SK-N-MC (cell line): Measurements from ENCODE around the genes BCL2L14 and BORCS5.

- RRBS: no CpG with 5 or more reads among the region's 4 CpGs
These were observed 207.4 kb downstream of the ETV6 start for GRCh38 chr12:11856975-11857251.

GRCh38 chr12:12007807-12008128 lies 63.0 kb upstream of the BCL2L14 start:
- RRBS: no CpG with 5 or more reads among the region's 8 CpGs

DNA sequence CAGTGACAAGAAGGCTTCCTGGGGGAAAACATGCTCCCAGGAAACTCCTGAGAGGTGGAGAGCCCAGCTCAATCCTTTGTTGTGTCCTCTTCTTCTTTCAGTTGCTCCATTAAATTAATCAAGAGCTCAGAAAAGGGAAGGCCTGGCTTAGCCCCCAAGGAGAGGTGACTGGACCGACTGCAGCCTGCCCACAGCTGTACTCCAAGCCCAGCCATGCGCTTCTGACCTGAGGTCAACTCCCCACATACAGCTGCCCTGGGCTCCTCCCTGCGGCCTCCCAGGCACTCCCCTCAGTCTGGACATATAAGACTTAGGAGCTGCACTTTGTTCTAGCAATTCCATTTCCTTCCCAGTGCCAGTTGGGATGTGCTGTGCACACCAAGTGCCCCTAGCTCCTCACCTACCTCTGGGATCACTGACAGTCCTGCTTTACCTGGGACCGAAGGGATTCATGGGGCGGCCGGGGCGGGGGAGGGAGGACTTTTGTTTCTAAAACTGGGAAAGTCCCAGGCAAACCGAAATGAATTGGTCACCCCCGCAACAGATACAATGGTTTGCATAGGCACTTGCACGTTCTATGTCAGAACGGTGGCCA lies 59.4 kb upstream of the BCL2L14 start:
- RRBS: no CpG with 5 or more reads among the region's 11 CpGs

DNA sequence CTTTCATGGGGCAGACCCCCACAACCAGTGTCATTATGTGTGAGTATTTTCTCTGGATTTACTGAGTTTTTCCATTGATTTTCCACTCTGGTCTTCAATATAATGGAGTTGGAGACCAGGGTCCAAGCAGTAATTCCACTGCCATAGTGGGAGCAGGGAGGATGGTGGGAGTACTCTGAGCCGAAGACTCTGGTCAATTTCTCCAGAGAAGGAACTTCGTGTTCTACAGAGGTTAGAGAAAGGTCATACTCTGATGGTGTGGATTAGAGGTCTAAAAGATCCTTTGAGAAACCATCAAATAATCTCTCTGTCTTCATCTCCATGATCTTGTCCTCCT lies 32.6 kb upstream of the BCL2L14 start:
- RRBS: no CpG with 5 or more reads among the region's 2 CpGs

GRCh38 chr12:12070752-12071747 lies at the start of gene BCL2L14:
BCL2L14 (plus strand) TSS chr12:12070939.
- RRBS: no CpG with 5 or more reads among the region's 11 CpGs

DNA sequence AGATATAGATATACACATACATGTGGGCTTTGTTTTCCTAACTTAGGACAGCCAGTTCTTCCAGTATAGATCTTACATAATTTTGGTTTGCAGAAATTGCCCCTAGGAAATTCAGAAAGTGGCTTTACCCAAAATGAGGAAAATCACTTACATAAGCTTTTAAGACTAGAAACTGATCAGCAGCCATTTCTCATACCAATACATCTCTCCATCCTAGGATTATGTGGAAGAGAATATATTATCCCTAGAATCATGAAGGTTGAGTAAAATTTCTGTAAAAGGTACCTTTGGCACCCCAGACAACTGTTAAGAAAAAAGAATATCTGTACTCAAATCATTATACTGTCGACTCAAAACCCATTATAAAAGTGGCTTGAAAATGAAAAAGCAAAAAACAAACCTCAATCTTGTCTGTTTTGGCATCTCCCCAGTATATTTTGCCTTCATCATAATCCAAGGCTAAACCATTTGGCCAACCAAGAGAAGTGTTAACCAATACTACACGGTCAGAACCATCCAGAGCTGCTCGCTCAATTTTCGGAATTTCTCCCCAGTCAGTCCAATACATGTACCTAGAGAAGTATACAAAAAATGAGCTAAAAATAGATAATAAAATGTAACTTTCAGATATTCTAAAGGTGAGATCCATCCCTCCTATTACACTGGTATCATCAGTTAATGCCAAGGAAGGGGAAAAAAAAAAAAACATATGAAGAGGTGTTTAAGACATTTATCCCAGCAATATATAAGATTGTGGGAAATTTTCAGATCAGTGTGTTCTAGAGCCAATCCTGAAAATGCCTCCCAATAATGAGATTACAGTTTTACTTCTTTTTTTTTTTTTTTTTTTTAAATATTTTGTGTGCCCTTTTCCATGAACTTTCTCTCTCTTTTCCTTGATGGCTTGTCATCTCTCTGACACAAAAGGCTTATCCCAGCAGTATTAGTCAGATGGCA lies 87.2 kb downstream of the LRP6 start:
- RRBS: no CpG with 5 or more reads among the region's 4 CpGs

DNA sequence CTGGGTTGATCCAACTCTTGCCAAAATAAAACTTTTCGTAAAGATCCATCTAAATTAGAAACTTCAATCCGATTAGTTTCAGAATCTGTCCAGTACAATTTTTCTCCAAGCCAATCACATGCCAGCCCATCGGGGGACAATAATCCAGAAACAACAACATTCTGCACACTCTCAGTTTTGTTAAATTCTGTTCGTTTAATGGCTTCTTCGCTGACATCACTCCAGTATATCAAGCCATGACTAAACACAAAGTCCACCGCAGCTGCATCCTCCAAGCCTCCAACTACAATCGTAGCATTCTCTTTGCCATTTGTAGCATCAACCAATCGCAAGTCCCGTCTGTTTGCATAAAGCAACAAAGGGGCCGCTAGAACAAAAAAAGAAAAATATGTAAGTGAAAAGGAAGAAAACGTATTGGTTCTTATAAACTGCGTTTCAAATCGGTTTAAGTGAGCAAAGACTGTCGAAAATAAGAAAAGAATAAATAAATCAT lies 22.5 kb downstream of the LRP6 start:
- RRBS: no CpG with 5 or more reads among the region's 14 CpGs

DNA sequence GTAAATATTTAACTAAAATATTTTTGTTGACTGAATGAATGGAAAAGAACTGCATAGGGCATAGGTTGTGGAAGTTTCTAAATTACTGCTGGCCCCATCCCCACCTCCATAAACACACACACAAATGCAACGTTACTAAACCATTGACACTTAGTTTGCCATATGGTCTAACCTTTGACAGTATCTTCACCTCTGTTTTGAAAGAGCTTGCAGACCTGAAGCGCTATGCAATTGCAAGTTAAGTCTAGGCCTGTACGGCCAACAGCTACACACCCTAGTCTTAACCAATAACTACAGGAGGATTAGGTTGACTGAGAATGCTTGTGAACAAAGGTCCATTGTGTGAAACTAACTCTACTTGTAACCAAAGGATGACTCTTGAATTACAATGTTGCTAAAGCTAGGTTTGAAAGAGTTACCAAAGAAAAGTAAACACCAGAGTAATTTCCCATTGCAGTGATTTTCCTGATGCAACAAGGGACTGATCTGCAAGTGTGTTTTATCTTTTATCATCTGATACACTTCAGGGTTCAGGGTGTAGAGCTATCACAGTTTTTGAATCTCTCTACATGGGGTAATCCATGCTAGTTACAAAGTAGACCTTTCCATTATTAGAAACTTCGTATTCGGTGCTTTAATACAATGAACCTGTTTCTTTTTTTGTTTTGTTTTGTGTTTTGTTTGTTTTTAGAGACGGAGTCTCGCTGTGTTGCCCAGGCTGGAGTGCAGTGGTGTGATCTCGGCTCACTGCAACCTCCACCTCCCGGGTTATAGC lies 1.1 kb upstream of the MANSC1 start:
- RRBS: no CpG with 5 or more reads among the region's 9 CpGs

DNA sequence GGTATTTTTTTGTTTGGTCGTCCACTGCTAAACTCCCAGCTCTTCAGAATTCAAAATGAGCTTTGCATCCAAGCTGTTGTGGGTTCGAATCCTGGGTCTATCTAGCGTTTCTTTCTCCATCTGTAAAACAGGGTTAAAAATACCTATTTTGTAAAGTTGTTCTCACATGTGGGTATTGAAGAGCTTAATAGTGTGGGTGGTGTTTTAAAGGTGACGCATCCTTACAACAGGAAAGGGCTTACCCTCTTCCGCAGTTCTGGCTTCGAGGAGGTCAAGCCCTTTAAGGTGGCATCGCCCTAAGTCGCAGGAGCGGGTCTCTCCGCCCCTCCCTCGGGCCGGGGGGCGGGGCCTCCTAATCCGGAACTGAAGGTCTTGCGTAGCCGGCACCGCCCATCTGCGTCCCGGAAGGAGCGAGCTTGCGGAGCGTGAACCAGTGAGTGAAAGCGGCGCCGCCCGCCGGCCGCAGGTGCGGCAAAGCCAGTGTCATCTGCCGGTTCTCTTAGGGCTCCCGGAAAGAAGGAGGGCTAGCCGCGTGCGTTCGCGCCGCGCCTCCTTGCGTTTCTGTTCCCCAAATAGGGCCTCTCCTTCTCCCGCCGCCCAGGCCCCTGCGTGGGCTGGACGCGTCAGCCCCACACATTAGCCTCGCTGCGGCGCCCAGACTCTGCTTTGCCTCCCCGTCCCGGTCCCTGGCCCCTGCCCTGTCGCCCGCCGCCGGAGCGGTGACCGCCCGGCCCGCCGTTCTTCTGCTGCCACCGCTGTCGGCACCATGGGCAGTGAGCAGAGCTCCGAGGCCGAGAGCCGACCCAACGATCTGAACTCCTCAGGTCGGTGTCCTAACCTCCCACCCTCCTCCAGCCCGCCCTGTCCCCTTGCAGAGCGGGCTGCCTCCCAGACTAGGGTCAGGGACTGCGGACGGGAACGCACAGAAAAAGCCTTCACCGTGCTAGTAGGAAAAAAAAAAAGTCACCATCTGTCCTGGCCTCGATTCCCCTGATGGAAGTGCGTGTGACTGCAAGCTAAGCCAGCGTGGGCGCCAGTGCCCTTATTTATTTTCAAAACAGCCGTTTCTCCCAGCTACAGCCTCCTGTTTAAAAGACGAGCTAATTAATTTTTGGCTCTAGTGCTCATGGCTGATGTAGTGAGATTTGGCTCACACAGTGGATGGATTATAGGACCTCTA lies at the start of gene BORCS5:
Gene BORCS5 (plus strand): TSS at position 393 of the 1,180 bp plus-strand sequence.
- RRBS: 1% methylated on average over 9 of the region's 77 CpGs

GRCh38 chr12:12357866-12358546 lies 1.1 kb downstream of the BORCS5 start:
- RRBS: no CpG with 5 or more reads among the region's 9 CpGs

- RRBS: no CpG with 5 or more reads among the region's 10 CpGs
These were observed 28.0 kb downstream of the BORCS5 start for GRCh38 chr12:12384485-12385599.

DNA sequence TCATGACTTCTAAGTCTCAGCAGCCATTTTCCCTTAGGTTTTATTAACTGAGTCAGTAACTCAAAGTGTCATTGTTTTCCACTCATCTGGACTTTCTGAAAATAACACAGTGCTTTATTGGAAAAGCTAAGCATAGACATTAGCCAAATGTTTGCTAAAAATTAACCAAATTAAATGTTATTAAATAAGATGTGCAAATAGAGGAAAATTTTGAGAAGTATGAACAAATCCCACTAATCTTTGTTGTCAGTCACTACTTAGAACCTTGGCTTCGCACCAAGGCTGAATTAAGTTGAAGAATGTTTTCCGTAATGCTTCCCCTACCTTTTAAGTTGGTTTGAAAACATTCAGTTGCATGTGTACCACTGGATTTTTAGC lies 42.9 kb downstream of the BORCS5 start:
- RRBS: no CpG with 5 or more reads among the region's 2 CpGs

DNA sequence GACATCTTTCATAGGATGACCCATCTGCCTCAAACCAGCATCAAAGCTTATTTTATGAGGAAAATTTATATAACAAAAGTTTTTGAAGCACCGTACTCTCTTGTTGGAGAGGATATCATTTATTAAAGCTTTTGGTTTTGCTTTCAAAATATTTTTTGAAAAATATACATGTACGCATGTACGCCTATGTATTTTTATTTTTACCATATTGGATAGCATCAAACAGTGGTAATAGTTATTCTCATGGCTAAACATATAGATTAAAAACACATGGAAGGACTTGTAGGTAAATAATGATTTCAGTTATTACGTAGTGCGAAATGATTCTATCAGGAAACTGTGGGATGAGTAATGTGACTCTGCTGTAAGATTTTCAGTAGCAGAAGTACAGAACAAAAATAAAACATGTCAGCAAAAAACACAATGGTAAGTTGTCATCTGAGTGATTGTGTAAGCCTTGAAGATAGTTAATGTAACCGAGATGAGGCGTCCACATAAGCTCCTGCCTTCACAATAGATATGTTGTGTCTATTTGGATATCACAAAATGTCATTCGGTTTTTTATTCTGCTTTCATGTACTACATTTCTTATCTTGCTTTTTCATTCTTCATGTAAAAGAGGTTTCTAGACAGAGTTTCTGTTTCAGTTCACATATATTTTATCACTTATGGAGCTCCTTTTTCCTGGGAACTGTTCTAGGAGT lies 99.7 kb downstream of the BORCS5 start:
- RRBS: no CpG with 5 or more reads among the region's 8 CpGs

- RRBS: 2% methylated on average over 27 of the region's 106 CpGs
These were observed 911 bp downstream of the DUSP16 start for GRCh38 chr12:12561377-12562527.

DNA sequence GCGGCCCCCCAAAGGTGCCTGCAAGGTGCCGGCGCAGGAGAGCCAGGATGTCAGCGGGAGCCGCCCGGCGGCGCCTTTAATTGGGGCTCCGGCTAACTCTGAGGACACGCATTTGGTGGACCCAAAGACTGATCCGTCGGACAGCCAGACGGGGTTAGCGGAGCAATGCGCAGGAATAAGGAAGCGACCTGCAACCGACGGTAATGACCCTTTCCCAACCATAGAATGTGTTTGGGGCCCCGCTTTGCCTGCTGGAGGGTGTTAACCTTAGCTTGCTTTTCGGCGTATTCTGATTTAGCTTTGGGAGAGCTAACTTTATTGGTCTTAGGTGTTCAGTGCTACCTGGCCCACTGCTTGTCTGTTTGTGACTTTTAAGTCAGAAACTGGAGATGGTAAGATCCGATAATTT lies 951 bp downstream of the CDKN1B start:
- RRBS: 6% methylated on average over 3 of the region's 22 CpGs

DNA sequence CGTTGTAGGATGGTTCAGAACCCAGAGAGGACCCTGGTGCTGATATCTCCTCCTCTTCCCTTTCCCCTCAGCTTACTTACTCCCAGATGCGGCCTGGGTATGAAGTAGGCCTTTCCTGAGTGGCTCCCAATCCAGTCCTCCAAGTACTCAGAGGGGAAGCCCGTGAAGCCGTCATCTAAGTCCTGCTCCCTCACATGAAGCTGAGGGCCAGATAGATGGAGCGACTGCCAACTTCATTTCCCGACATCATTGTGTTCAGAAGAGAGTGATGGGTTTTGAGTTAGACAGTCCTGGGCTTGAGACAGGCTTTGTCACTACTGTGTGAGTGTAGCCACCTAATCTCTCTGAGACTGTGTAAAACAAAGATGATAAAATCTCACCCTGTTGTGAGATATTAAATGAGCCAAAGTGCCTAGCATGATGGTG lies 2.7 kb downstream of the APOLD1 start:
- RRBS: no CpG with 5 or more reads among the region's 6 CpGs

DNA sequence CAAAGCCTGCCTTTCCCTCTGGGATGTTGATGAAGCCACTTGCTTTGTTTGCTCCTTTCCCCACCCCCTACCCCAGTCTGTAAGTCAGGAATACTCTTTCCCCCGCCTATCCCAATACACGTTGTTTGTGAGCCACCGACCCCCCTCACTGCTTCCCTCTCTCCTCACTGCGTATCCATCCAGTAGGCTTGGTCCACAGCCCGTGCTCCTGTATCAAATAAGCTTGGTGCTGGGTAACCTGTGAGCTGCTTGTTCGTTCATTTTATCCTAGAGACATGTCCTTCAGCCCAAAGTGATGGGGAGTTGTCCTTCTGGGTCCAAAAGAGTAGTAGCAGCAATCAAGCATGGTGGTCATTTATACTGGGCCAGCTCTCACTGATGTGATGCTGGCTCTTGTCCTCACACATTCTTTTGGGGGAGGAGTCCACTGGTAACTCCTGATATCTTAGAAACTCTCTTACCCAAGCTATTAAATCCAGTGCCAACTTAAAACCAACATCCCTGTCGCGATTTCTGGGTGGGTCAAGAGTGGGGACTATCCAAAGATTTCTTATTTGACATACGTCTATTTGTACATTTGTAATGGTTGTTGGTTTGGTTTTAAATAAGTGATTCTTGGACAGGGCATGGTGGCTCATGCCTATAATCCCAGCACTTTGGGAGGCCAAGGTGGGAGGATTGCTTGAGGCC lies 24.6 kb downstream of the DDX47 start:
- RRBS: no CpG with 5 or more reads among the region's 9 CpGs

DNA sequence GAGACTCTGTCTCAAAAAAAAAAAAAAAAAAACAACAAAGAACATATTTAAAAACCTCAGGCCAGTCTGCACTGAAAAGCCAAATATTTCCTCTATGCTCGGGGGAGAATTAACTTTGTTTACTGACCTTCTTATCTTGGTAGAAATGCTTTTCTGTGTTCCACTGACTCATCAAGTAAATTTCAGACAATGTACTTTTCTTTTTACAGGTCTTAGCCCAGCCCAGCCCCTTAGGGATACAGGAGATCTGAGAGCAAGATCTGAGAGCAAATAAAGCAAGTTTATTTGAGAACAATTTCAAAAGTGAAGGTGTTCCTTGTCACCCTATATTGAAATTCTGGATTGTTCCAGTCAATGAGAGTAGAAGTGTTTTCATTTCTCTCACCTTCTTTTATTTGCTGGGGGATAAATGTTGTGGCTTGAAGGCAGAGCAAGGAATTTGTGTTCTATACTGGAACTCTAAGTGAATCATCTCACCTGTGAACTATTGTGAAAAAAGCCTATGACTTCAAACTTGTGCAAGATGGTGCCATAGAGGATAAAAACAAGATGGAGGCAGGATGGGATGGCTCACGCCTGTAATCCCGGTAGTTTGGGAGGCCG lies 7.9 kb upstream of the GPRC5A start:
- RRBS: no CpG with 5 or more reads among the region's 4 CpGs

DNA sequence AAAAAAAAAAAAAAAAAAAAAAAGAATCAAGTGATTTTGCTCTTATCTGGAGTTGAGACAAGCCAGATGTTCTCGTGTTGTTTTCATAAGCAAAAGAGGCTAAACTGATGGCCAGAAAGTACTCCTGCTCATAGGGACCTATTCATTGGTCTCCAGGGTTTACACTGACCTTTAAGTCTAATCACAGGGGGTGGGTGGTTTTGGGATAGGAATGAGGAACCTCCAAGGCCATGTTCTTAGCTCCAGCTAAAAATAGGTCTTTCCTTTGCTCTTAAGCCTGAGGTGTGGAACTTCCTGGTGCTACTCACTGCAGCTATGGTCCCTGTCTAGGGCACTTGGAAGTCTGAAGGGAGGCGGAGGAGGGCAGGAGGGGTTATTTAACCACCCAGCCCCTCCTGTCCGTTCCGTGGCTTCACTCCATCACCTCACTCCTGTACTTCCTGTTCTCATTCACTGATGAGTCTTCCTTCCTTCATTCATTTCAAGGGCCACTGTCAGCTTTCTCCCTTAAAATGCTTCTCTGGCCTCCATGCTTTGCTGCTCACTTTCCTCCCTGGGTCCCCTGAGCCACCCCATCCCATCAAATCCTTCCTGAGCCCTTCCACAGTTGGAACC lies 18.7 kb downstream of the GPRC5A start:
- RRBS: no CpG with 5 or more reads among the region's 4 CpGs

DNA sequence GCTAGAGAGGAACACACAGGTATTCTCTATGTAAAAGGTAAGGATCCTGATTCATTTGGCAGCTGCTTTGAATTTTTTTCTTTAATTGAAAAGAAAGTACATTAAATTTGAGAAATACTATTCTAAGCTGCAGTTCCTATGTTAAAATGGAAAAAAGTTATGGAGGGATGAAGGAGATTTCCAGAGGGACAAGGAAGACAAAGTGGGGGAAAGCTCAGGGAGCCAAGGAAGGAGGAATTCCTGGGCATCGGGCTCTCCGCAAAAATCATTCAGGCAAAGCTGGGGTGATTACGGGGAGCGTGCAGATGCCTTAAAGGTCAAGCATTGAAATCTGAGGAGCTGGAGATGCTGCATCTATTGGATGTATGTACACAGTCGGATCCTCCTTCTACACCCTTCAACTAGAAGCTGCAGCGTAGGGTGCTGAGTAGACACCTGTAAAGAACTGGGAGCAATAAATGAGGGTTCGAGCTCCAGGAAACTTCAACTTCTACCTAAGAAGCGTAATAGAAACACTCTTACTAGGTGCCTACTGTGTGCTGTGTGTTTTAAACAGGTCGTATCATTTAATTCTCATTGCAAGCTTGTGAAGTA lies 700 bp upstream of the FAM234B start:
- RRBS: no CpG with 5 or more reads among the region's 9 CpGs